Natural killer cell (primary cell): Measurements from ENCODE around the genes RBKS and WDR43.

DNA sequence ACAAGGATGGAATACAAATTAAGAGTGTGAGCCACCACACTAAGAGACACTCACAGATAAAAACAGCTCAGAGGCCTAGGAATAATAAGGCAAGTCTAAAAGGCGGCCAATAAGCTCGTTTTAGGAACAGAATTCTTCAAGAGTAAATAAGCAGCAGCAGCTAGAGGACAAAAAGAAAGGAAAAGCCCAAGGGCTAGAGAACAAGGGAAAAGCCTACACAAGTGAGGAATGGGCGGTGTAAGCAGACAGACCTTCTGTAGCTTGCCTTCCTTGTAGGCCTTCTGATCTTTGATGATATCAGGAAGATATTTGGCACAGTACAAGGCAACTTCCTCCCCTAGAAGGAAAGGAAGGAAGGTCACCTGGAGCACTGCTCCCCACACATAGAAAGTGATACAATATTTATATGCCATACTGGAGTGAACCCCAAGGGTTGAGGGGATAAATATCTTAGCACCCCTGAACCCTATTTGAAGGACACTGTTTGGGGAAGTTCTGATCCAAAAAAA, 5.5 kb upstream of the ZNF513 start:
- PRO-cap = no peak

DNA sequence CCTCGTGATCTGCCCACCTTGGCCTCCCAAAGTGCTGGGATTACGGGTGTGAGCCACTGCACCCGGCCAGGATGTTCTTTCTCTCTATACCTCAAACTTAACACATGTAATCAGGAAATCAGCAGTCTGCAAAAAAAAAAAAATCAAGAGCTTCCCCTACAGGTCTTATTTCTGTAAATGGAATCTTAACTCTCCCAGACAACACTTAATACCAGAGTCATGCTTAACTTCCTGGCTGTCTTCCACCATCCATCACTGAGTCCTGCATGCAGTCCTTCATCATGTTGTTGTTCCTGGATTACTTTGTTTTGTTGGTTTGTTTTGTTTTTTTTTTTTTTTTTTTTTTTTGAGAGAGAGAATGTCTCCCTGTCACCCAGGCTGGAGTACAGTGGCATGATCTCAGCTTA, 11.4 kb upstream of the ZNF513 start:
- PRO-cap = no peak

GRCh38 chr2:27622604-27623168, 6.1 kb downstream of the CCDC121 start:
- PRO-cap = no peak

DNA sequence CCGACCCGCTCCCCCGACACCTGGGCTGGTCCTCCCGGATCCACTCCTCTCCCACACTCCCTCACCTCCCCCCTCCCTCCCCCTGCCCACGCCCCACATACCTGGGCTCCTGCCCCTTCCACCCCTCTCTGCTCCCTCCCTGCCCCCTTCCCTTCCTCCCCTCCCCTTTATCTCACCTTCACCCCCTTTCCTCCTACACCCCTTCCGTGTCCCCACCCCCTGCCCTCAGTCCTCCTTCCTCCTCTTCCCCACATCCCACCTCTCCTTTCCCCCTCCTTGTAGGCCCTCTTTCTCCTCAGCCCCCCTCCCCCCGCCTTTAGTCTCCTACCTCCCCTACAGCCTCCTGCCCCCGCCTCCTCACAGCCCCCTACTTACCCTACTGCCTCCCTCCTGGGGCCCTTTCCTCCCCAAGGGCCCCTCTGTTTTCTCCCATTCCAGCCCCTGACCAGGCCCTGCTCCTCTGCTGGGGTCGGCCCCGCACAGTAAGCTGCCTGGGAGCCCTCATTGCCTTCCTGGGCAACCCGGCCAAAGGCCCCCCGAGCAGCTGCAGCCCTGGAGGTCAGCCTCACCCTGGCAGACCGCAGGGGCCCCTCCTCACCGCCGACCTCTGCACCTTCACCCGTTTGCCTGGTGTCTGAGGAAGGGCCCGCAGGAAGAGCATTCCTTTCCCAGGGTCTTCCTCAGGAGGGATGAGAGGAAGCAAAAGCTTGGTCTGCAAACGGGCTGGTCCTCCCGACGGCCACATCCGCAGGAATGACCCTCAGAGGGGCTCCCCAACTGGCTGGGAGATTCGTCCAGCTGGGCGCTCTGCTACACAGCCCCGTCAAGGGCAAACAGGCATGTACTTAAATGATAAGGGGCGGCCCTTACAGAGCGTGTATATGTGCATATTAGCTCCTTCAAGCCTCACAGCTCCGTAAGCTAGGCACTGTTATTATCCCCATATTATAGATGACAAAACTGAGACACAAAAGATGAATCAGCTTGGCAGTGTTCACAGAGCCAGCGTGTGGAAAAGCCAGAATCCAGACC, 52.5 kb downstream of the SLC4A1AP start:
- PRO-cap = no peak

DNA sequence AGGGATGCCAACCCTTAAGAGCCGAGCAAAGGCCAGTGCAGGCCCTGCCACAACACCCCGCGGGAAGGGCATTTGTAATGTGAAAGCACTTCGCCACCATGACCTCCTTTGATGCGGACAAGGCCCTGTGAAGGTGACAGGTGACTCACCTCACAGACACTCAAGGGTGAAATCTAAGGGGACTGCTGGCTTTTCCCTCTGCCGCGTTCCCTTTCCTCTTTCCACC, 50.1 kb upstream of the MRPL33 start:
- PRO-cap = no peak

- PRO-cap = no peak
Observed at GRCh38 chr2:27756766-27757348, 14.7 kb upstream of the MRPL33 start.

DNA sequence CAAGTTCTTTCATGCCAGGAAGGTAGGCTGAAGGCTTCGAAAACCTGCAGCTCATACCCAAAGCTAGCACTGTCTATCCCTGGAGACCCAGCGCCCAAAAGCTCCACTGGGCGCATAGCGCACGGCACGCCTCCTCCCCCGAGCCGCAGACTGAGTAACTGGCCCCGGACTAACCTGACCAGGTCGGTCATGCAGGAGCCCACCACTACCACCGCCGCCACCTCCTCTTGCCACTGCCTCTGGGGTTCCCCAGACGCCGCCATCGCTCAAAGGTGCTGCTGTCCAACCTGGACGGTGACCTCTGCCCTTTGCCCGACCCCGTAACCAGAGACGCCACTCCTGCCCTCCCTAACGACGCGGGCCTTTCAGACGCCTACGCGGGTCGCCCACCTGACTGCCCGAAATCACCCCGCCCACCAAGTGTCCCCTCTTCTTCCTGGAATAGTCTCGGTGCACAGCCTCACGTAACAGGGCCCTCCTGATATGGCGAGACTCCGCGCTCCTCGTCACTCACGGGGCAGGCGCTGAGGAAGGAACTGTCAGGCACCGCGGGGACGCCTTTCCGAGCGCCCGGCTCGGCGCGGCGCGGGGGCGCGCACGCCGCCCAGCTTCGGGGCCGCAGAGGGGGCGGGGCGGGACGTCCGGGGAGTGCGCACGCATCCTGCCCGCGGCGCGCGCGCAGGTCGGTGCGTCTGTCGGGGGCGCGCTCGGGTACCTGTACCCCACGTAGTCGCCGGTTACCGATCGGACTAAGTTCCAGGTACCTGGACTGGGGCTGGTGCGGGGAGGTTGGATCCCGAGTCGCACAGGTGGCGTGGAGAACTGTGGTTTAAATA, at the start of gene RBKS:
TSS of gene RBKS (minus strand) at position 305 of the 836 bp plus-strand sequence.
- PRO-cap = bidirectional peak, plus-strand start at position 431 of the sequence, minus-strand start at position 163 of the sequence; bidirectional peak, plus-strand start at position 691 of the sequence, minus-strand start at position 505 of the sequence

- PRO-cap = no peak
Observed at GRCh38 chr2:28102253-28103028, 211.9 kb downstream of the BABAM2 start.

- PRO-cap = bidirectional peak, plus-strand start at chr2:28348342, minus-strand start at chr2:28348056
Observed at GRCh38 chr2:28347736-28348666, 44.7 kb upstream of the FOSL2 start.

DNA sequence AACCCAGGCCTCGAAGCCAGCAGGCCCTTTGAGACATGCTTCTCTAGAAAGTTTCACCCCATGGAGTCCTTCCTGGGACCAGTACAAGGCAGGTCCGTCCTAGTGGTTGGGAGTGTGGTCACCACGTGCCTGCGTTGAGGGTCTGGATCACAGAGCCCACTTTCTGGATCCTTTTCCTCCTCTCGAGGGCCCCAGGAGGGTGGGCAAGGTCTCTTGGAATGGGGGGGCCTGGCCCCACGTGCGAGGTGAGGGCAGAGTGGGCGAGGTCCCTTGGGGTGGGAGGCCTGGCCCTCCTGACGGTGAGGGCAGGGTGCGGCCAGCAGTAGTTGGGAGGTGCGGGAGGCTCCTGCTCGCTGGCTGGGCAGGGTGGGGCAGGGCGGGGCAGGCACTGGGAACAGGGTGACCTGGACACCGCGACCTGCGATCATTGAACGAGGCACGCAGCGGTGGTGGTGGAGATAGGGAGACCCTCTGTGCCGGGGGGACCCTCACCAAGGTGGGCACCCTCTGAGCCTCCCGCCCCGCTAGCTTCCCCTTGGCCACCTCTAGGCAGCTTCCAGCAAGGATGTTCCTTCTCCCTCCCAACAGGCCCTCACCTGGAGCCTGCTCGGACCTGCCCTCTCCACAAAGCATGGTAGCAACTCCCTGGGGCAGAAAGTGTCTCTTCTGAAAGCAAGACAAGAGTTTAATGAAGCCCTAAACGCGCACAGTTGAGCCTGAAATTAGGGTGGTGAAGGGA, 15.5 kb upstream of the FOSL2 start:
- PRO-cap = no peak

GRCh38 chr2:28394029-28394444, 1.4 kb downstream of the FOSL2 start:
- PRO-cap = no peak

DNA sequence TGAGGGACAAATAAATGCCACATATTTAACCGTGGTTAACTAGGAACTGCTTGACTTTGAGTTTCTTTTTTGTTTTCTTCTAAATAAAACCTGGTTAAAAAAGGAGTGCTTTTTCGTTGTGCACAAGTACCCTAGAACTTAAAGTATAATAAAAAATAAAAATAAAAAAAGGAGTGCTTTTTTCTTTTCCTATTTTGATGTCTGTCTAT, 4.3 kb downstream of the FOSL2 start:
- PRO-cap = no peak

DNA sequence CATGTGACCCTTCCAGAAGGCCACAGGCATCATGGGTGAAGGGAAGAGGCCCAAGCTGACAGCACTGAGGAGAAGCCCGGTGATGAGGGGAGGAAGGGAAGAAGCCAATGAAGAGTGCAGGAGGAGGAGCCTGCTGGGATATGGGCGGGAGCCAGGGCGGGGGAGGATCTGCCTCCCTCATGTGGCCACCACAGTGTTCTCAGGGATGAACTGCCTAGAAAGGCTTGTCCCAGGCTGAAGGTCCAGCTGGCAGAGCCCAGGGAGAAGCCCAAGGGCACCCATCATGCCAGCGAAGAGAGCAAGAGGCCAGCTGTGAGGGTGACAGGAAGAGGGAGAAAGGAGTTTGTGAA, 24.6 kb upstream of the PLB1 start:
- PRO-cap = no peak

GRCh38 chr2:28488323-28488789, 7.5 kb upstream of the PLB1 start:
- PRO-cap = no peak

- PRO-cap = unidirectional peak, plus-strand start at chr2:28508708
Observed at GRCh38 chr2:28508588-28508976, 12.7 kb downstream of the PLB1 start.

DNA sequence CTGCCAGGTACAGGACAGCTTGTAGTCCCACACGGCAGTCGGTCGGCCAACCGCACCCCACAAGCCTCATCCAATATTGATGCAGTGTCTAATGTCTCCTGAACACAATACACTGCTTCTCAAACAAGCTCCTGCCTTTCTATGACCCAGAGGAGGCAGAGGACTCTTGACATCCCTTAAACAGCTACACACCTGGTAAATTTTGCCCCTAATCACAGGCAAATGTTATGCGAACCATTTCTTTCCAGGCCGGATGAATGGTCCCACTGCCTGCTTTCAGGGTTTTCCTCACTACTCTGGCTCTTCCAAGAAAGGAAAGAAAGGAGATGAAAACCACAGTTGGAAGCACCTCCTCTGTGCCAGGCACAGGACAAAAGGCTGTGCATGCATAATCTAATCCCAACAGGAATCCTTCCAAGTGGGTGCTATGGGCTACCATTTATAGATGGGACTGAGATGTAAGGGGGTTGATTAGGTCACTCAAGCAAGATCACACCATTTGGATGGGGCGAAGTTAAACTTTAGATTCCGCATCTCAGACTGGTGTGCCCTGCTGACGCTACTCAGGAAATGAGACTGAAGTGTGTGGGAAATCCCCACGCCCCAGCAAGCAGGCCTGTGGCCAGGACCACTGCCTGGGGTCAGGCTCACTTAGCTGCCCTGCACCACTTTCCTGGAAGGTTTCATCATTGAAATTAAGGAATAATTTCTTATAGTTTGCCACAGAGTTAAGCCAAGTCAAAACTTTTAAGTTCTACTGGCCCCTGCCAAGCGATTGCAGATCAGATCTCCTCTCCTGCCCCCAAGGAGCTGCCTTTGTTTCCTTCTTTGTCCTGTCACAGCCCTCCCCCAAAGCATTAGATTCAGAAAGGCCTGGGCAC, 70.6 kb upstream of the PPP1CB start:
- PRO-cap = unidirectional peak, minus-strand start at position 501 of the sequence

GRCh38 chr2:28894136-28895006, at the start of gene WDR43:
WDR43 (plus strand) TSS chr2:28894667.
- PRO-cap = bidirectional peak, plus-strand start at chr2:28894667, minus-strand start at chr2:28894622

DNA sequence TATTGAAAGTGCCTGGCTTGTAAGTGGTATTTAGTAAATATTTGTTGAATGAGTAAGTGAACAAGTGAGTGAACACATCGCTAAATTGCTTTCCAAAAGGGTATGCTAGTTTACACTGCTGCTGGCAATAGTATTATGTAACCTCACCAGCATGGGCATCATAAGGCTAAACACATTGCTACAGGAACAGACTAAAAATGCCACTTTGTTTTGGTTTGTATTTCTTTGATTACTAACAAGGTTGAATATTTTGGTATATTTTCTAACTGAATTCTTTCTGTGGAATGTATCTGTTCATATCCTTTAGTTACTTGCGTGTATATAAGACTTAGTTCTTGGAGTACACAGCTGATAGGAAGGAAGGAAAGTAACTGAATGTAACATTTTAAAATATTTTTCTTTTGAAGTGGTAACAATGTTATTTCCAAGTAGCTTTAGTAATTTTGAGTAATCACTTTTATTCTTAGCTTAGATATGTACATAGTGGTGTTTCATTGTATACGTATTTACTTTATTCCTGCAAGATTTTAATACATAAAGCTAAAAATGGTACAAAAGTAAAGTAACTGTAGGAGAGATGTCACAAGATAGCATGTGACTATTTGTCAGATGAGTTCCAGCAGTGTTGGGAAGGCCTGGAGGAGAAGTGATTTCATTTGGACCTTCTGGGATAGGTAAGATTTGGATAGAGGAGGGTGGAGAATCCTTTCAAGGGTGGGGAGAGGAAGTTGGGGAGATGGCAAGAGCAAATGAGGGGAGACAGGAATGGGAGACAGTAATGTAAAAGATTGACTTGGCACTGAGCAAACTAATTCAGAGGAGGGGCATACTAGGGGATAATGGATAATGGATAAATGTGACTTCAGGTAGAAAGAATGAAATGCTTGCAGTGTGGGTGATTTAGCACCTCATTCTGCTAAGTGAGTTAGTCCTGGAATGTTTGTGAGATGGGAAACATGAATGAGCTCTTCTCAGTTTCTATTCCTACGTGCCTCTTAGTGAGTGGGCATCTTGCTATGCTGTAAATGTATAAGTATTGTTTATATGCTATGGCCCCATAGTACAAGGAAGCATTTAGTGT, 10.3 kb downstream of the WDR43 start:
- PRO-cap = no peak

GRCh38 chr2:29016495-29017027, 35.5 kb downstream of the TOGARAM2 start:
- PRO-cap = no peak

GRCh38 chr2:29097309-29097939, 17.8 kb upstream of the CLIP4 start:
- PRO-cap = no peak